ENCODE data around the gene LRRTM3.

- PRO-cap, 6 experiments = no peak in any of the 6 experiments
- RAMPAGE, long total RNA, 2 experiments = no peak in any of the 2 experiments
- RRBS = no CpG with 5 or more reads among the region's 3 CpGs
These were observed 54.3 kb downstream of the NRBF2 start for GRCh38 chr10:63187474-63187760.

GRCh38 chr10:63197309-63197709 lies 64.2 kb downstream of the NRBF2 start:
- PRO-cap, 6 experiments = no peak in any of the 6 experiments
- RAMPAGE, long total RNA, 2 experiments = no peak in any of the 2 experiments
- RRBS = no CpG with 5 or more reads among the region's 1 CpG

GRCh38 chr10:63200789-63201291 lies 67.7 kb downstream of the NRBF2 start:
- PRO-cap, 6 experiments = no peak in any of the 6 experiments
- RAMPAGE, long total RNA, 2 experiments = no peak in any of the 2 experiments
- RRBS = no CpG with 5 or more reads among the region's 3 CpGs

GRCh38 chr10:63264295-63264936 lies 131.3 kb downstream of the NRBF2 start:
- PRO-cap, 6 experiments = no peak in any of the 6 experiments
- RAMPAGE, long total RNA, 2 experiments = no peak in any of the 2 experiments
- RRBS = no CpG with 5 or more reads among the region's 2 CpGs

DNA sequence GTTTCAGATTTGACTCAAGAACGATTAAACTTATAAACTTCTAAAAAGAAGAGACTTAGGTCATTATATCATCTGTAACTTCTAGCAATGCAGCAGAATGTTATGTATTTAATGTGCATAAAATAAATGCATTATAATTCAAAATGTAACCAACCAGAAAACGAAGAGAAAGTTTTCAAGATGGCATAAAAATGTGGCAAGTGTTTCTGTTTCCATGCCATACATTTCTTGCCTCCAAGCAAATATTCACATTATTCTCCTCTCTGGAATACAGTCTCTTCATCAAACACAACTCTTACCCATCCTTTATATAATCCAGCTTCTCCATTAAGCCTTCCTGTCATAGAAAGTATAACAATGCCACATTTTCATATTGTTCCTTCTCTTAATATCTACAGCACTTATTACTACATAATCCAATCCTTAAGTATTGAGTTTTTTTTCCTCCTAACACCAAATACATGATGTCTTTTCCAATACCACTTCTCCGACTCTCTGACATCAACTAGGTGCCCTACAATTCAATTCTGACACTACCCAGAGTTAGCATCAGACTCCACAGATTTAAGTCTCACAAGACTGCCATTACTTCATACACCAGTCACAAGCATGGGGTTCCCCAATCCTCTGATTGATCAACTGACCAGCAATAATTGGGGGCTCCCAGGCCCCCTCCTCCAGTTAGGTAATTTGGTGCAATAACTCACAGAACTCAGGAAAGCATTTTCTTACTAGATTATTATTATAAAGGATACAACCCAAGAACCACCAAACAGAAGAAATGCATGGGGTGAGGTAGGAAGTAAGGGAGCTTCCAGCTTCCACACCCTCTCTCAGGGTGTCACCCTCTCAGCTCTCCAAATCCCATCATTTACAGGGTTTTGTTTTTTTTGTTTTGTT lies 23.1 kb downstream of the JMJD1C start:
- PRO-cap, 6 experiments = no peak in any of the 6 experiments
- RAMPAGE, long total RNA, 2 experiments = no peak in any of the 2 experiments
- RRBS = no CpG with 5 or more reads among the region's 3 CpGs

DNA sequence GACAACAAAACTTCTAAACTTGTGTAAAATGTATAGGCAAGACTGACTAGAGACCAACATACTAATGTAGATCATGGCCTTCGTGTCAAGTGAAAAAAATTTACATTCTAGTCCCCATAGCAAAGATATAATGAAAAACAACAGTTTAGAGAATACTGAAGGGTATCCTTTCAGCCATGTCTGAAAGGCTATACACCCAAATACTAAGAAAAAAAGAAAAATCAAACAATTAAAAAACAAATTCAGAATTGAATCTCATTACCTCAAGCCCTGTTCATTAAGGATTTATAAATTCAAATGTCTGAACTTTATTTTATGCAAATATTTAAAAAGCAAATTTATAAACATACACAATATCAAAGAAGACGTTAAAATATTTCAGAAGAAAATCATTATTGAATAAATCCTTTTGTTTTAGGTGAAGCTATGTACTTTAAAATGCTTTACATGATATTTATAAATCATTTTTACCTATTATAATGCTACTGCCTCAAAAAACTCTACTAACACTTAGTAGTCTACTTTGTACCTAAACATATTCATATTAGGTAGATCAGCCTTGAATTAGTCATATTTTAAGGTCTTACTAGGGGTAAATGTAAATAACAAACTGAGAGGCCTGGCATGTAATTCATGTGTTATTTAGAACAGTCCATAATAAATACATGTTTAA lies 21.6 kb upstream of the REEP3 start:
- PRO-cap, 6 experiments = no peak in any of the 6 experiments
- RAMPAGE, long total RNA, 2 experiments = no peak in any of the 2 experiments
- RRBS = no CpG with 5 or more reads among the region's 2 CpGs

DNA sequence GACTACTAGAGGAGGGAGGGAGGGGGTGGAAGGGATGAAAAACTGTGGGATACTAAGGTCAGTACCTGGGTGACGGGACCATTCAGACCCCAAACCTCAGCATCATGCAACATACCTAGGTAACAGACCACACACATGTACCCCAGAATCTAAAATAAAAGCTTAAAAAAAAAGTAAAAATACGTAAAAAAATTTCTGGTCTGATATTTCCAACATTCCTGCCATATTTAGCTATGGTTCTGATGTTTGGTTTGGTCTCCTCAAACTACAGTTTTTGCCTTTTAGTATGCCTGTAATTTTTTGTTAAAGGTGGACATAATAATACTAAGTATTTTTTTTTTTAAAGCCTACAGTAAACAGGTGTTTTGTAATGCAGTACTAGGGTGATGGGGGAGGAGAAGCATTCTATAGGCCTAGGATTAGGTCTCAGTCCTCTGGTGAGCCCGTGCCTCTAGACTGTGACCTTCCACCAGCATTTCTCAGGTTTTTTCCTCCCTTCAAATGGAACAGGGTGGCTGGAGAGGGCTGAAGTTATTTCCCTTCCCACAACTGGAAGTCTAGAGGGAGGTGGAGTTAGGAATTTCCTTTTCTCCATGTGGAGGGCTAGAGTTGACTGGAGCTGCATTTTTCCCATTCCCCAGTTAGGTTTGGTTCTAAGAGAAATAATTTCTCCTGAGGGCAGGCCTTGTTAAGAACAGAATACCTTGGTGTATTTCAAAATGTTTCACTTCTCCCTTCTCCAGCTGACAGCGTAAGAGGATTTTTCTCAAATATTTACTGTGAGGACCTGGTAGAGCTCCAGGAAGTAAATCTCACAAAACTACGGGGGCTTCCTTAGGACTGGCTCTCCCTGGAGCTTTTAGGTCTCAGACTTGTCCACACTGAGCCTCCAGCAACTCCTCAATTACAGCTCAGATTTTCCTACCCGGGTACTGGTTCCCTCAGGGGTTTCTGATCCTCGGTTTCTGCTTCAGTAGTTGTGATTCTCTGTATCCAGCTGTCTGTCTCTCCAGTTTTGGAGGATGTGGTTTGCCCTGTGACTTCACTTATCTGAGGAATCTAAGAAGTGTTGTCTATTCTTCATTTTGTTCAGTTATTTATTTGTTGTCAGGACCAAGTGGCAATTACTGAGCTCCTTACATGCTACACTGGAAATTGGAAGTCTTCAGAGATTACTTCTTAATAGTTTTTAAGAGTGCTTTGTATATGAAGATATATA lies 6.2 kb upstream of the REEP3 start:
- PRO-cap, 6 experiments = peak in 4 of 6 experiments; most common plus-strand start position 586 of the sequence (in 2); most common minus-strand start position 463 of the sequence (in 1)
- RAMPAGE, long total RNA, 2 experiments = no peak in any of the 2 experiments
- RRBS = no CpG with 5 or more reads among the region's 7 CpGs

GRCh38 chr10:64037002-64037691 lies 515.9 kb downstream of the REEP3 start:
- PRO-cap, 6 experiments = peak in 1 of 6 experiments; most common plus-strand start chr10:64037436 (in 1); most common minus-strand start chr10:64037282 (in 1)
- RAMPAGE, long total RNA, 2 experiments = no peak in any of the 2 experiments
- RRBS = no CpG with 5 or more reads among the region's 9 CpGs

- PRO-cap, 6 experiments = peak in 1 of 6 experiments; most common minus-strand start chr10:66221015 (in 1)
- RAMPAGE, long total RNA, 2 experiments = no peak in any of the 2 experiments
- RRBS = no CpG with 5 or more reads among the region's 4 CpGs
These were observed 704.9 kb upstream of the LRRTM3 start for GRCh38 chr10:66220918-66221295.

DNA sequence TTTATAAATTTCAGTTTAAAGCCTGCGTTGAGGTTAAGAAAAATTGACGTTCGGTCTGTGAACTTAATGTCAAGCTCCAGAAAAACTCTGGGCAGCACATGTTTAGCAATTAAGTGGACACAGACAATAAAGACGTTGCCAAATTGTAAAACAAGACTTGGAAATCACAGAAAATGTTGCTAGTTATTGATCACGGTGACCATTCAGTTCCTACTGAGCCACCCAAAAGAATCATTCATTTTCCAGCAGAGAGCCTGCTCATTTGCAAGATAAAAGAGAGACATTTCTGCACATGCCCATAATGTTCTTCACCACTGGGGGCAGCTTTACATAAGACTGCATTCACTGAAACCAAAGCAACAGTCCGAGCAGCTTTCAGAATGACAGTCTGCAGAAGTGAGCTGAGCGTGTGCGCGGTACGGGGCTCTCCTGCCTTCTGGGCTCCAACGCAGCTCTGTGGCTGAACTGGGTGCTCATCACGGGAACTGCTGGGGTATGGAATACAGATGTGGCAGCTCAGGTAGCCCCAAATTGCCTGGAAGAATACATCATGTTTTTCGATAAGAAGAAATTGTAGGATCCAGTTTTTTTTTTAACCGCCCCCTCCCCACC lies at the start of gene LRRTM3:
Gene LRRTM3 (plus strand): TSS at position 359 of the 612 bp plus-strand sequence.
- PRO-cap, 6 experiments = peak in 2 of 6 experiments; most common plus-strand start position 386 of the sequence (in 2)
- RAMPAGE, long total RNA, 2 experiments = no peak in any of the 2 experiments
- RRBS = no CpG with 5 or more reads among the region's 14 CpGs

DNA sequence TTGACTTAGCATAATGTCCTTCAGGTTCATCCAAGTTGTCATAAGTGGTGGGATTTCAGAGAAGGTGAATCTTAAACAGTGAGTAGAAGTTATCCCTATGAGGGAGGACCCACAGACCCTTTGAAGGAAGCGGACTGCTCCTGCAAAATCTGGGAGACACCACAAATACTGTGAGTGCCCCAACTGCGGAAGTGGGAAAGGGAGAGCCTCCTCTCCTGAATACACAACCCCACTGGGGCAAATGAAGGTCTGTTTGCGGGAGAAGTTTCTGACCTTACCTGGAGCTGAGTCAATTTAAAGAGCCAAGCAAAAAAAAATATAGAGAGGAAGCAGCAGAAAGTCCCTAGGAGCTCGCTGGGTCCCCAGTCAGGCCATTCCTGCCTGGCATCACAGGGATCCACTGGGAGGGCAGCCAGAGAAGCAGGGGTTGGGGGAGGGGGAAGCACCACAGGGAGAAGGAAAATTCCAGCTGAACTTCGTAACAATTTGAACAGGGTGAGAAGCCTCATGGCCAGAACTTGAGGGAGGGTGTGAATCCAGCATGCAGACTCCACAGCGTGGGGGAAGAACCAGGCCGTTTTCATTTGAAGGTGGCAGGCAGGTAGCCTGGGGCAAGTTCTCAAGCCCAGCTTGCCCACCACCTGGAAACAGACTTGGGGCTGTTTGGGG lies 298.7 kb downstream of the LRRTM3 start:
- PRO-cap, 6 experiments = no peak in any of the 6 experiments
- RAMPAGE, long total RNA, 2 experiments = no peak in any of the 2 experiments
- RRBS = no CpG with 5 or more reads among the region's 7 CpGs

- PRO-cap, 6 experiments = no peak in any of the 6 experiments
- RAMPAGE, long total RNA, 2 experiments = no peak in any of the 2 experiments
- RRBS = no CpG with 5 or more reads among the region's 35 CpGs
These were observed 308.8 kb downstream of the CTNNA3 start for GRCh38 chr10:67386946-67387829.

GRCh38 chr10:68070760-68071412 lies 4.2 kb downstream of the HERC4 start:
- PRO-cap, 6 experiments = no peak in any of the 6 experiments
- RAMPAGE, long total RNA, 2 experiments = no peak in any of the 2 experiments
- RRBS = no CpG with 5 or more reads among the region's 1 CpG

- PRO-cap, 6 experiments = no peak in any of the 6 experiments
- RAMPAGE, long total RNA, 2 experiments = no peak in any of the 2 experiments
- RRBS = no CpG with 5 or more reads among the region's 7 CpGs
These were observed 4.3 kb upstream of the PBLD start for GRCh38 chr10:68336911-68337532.

DNA sequence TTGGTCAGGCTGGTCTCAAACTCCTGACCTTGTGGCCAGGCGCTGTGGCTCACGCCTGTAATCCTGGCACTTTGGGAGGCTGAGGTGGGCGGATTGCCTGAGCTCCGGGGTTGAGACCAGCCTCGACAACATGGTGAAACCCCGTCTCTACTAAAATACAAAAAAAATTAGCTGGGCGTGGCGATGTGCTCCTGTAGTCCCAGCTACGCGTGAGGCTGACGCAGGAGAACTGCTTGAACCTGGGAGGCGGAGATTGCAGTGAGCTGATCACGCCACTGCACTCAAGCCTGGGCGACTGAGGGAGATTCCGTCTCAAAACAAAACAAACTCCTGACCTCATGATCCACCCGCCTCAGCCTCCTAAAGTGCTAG lies 5.2 kb upstream of the TET1 start:
- PRO-cap, 6 experiments = no peak in any of the 6 experiments
- RAMPAGE, long total RNA, 2 experiments = no peak in any of the 2 experiments
- RRBS = no CpG with 5 or more reads among the region's 16 CpGs

GRCh38 chr10:68992817-68993616 lies 4.4 kb downstream of the KIFBP start:
- PRO-cap, 6 experiments = peak in 1 of 6 experiments; most common minus-strand start chr10:68993199 (in 1)
- RAMPAGE, long total RNA, 2 experiments = no peak in any of the 2 experiments
- RRBS = no CpG with 5 or more reads among the region's 3 CpGs

DNA sequence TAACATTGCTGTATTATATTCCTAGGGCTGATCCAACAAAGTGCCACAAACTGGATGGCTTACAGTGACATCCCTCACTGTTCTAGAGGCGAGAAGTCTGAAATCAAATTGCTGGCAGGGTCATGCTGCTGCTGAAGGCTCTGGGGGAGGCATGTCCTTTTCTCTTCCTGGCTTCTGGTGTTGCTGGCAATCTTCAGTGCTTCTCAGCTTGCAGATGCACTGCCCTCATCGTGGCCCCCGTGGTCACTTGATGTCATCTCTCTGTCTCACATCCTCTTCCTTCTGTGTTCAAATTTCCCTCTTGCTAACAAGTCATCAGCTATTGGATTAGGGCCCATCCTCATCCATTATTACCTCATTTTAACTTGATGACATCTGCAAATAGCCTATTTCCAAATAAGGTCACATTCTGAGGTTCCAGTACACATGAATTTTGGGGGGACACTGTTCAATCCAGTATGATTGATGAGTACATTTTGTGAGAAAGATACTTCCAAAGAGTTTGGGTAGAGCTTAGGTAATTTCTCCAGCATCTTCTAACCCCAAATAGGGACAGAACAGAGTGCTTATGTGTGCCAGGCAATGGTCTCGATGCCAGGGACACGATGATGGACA lies 36.6 kb upstream of the SRGN start:
- PRO-cap, 6 experiments = peak in 2 of 6 experiments; most common plus-strand start position 307 of the sequence (in 1); most common minus-strand start position 176 of the sequence (in 2)
- RAMPAGE, long total RNA, 2 experiments = no peak in any of the 2 experiments
- RRBS = no CpG with 5 or more reads among the region's 5 CpGs

GRCh38 chr10:69338071-69338802 lies 19.6 kb downstream of the HK1 start:
- PRO-cap, 6 experiments = no peak in any of the 6 experiments
- RAMPAGE, long total RNA, 2 experiments = no peak in any of the 2 experiments
- RRBS = no CpG with 5 or more reads among the region's 14 CpGs

- PRO-cap, 6 experiments = no peak in any of the 6 experiments
- RAMPAGE, long total RNA, 2 experiments = no peak in any of the 2 experiments
- RRBS = no CpG with 5 or more reads among the region's 11 CpGs
These were observed 41.0 kb downstream of the HK1 start for GRCh38 chr10:69359577-69360138.

DNA sequence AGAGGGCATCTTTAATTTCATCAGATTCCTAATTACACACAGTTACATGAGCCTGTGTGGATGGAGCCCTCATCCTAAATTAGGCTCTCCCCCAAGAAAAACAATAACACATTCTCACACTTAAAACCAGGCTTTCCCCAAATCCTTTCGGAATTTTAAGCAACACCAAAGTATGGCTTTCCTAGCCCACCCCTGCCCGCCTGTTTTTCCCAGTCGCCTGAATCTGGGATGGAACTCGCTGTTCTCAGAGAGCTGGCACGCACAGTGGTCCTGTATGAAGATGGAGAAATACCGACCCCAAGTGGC lies 3.6 kb downstream of the TACR2 start:
- PRO-cap, 6 experiments = no peak in any of the 6 experiments
- RAMPAGE, long total RNA, 2 experiments = no peak in any of the 2 experiments
- RRBS = no CpG with 5 or more reads among the region's 6 CpGs